Mesenchymal stem cell of adipose (primary cell): ENCODE measurements around the genes ARHGAP21 and MPP7.

GRCh38 chr10:23368802-23369305 is 24.3 kb upstream of the C10orf67 start:
- CAGE, long polyA plus RNA: no peak

DNA sequence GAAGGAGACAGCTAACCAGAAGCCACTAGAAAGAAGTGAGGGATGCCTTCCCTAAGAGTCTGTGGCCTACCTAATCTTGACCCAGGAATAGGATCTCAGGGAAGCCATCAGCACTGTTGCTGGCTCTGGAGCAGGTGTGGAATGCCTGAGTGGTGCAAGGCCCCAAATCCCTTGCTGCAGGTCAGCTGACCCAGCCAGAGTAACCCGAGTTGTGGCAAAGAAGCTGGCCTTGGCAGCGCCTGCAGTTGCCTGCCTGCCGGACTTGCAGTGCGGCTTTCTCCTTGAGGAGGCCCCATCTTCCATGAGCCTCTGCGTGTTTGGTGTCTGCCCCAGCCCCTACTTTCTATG is 5.8 kb downstream of the KIAA1217 start:
- CAGE, long polyA plus RNA: no peak

GRCh38 chr10:24259401-24259924 is 50.5 kb downstream of the KIAA1217 start:
- CAGE, long polyA plus RNA: no peak

GRCh38 chr10:24543233-24544201 is 180.2 kb downstream of the ARHGAP21 start:
- CAGE, long polyA plus RNA: no peak

- CAGE, long polyA plus RNA: no peak
Measured at GRCh38 chr10:24585773-24586397, 137.8 kb downstream of the ARHGAP21 start.

DNA sequence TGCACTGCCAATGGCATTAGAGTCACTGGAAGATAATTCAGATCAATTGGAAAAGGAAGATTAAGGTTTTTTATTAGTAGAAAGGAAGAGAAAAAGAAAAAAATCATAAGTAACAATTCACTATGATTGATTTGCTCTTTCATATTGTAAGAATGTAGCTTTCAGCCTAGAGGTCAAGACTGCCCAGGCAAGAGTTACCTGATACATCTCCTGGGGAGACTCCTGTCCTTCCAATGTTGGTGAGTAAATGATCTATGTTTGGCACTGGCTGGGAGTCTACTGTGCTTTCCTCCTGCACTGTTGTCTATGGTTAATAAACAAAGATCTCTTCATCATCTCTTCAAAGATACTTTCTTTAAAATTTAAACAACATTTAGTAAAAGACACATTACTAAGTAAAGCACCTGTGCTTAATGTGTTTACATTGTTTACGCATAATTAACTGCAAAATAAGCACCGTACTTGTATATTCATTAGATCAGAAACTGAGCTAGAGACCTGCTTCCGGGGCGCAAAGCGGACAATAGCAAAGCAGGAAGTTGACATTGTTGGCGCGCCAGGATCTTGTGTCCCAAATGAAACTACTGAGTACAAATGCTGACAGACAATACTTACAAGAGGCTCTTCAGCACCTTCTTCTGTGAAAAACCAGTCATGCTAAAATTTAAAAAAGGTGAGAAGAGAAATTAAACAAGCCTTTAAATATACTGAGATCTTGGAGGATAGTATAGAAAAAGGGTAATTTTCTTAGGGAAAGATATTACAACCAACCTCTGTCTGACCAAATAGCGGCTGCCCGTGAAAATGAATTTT is 132.5 kb downstream of the ARHGAP21 start:
- CAGE, long polyA plus RNA: no peak

- CAGE, long polyA plus RNA: no peak
Measured at GRCh38 chr10:24645806-24646169, 77.9 kb downstream of the ARHGAP21 start.

GRCh38 chr10:24721805-24722164 is 1.9 kb downstream of the ARHGAP21 start:
- CAGE, long polyA plus RNA: no peak

- CAGE, long polyA plus RNA: no peak
Measured at GRCh38 chr10:24723576-24724095, at the start of gene ARHGAP21. ARHGAP21 (minus strand) TSS chr10:24723887.

DNA sequence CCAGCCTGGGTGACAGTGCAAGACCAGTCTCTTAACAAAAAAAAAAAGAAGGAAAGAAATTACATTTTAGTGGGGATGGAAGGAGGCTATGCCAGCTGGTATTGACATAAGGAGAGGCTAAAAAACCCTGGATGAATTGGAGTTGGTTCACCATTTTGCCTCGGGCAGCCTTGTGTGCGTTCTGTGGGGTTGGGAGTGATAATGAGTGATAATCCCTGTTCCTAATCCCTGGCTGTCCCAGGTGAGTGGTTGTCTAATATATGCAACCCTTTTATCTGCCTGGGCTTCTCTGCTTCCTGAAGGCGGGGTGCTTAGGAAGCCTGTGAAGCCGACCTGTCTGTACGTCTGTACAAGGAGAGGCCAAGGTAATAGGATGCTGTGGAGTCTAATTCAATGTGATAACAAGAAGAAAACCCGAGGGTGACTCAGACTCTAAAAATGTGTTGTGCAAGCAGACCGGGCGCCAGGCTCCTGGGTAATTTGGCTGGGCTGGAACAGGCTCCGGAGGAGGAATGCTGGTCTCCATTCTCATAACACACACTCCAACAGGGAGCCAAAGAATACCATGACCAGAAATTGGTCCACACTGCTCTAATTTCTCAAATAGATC is 43.5 kb downstream of the THNSL1 start:
- CAGE, long polyA plus RNA: no peak

DNA sequence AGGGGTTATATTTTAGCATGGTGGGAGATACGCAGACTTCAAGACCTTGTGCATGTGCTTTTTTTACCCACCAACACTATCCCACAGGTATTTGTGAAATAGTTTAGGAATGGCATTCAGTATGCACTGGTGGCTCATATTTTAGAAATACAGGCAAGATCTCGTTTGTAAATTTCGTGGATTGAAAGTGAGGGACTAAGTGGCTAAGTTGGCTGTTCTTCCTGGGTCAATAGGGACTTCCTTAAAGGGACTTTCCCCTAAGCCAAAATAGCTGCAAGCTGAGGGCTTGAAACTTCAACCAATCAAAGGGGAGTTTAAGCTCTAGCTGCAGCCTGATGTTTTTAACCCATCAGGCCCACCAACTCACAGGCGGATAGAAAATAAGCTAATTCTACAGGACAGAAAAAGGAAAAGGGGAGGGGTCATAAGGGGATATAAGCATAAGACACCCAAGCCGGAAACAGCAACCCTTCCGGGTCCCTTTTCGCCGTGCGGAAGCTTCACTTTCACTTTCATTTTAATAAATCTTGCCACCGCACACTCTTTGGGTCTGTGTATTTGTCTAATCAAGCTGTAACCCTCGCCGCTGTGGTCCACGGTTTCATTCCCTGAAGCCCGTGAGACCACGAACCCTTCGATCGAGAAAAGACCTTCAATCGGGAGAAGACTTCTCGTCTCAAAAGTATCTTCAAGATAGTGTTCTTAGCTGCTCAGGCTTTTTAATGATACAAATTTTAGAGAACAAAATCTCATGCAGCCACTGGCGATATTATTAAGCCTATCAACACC is 291.1 kb downstream of the GPR158 start:
- CAGE, long polyA plus RNA: no peak

DNA sequence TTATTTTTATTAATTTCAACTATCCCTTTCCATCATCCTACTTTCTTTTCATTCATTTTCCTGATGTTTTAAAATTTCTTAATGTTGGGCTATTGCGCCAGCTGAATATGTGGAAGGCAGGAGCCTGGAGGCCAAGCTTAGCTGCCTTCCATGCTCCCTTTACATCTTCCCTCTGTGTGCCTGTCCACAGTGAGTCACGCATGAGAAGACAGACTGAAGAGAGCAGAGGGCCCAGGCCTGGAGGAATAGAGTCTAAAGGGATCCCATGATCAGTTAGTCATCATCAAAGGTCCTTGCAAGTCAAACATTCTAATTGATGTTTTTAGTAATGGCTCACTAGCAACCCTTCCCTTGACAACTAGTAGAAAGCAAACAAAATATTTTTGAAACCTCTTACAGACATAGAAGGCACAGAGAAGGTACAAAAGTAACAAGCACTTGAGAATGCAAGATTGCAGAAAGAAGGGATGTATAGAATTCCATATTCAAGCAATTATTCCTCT is 30.7 kb upstream of the APBB1IP start:
- CAGE, long polyA plus RNA: no peak

DNA sequence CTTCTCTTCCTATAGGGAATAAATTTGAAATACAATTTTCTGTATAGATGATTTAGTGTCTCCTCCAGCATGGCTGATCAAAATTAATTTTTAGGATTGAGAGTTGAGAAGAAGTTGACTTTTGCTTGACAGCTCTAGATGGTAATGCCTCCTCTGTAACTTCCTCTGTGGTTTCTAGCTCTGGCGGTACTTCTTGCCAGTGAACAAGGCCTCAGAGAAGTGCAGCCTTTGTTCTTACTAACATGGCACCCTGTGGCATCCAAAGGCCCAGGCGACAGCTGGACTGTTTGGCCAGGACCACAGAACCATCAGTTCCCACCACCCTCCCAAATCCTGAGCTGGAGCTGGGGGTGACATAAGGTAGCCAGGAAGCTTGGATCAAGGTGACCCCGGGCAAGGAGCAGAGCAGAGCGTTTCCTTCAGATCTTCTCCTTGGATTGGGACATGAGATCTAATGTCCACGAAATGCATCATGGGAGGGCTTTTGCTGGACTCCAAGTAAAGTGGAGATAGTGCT is 41.6 kb downstream of the APBB1IP start:
- CAGE, long polyA plus RNA: no peak

- CAGE, long polyA plus RNA: no peak
Measured at GRCh38 chr10:26696597-26697056, 874 bp upstream of the PDSS1 start.

- CAGE, long polyA plus RNA: no peak
Measured at GRCh38 chr10:26860004-26860463, 724 bp downstream of the ABI1 start.

GRCh38 chr10:27482878-27483569 is 21.1 kb upstream of the RAB18 start:
- CAGE, long polyA plus RNA: no peak

DNA sequence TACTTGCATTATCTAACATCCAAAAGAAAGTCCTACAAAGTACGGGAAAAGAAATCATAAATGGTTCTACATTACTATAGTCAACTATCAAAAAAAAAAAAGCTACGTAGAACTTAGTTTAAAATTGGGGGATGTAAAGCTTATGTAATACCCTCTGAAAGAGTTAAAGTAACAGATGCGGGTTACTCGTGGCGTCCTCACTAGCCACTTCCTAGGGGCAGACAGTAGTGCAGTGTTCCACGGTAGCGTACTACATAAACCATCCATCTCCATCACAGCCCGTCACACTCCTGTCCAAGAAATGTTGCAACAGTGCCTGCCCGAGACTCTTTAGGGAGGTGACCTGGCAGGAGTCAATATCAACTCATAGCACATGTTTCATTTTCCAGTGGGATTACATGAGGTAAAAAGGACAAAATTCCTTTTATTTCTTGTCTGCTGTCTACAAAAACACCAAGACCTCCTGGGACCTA is 100.1 kb downstream of the MPP7 start:
- CAGE, long polyA plus RNA: no peak

DNA sequence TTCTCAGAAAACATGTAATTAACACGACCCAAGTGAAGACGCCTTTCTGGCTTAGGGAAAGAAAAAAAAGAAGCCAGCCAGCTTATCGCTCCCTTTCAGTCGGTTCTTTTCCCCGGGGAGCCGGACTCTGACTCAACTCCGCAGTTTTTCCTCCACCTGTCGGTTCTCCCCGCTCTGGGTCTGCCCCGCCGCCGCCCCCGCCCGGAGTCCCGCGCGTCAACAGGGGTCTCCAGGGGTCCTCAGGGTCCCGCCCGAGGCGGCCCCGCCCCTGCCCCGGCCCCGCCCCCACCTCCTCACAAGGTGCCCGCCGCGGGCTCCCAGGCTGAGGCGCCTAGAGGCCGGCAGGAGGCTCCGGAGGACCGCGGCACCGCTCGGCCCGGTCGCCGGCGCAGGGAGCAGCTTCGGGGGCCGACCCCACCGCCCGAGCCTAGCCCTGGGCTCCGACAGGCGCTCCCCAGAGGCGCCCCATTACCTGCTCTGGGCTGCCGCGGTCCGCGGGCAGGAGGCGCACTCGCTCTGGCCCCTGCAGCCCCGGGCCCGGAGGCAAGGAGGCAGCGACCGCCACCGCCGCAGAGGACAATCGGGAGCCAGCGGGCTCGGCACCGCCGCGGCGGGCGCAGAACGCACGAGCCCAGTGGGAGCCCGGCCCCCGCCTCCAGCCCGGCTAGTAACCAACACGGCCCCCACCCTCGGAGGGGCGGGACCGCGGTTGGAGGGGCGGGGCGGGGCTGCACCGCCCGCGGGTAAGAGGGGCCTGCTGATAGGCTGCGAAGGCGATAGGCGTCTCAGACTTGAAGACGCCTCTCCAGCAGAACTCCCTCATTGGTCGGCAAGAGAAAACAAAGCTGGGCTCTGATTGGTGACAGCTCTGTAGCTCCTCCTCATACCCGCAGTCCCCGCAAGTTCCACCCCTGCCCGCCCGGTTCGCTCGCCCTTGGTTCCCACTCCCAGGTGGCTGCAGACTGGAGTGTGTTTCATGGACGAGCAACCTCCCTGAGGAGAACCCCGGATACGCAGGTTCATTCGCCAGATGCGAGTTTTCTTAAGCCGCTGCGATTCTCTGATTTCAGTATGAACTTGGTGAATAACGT is at the start of gene MPP7:
MPP7 (minus strand) TSS at position 676 of the 1,091 bp plus-strand sequence.
- CAGE, long polyA plus RNA: no peak

GRCh38 chr10:28432229-28432465 is 100.8 kb upstream of the WAC start:
- CAGE, long polyA plus RNA: no peak

DNA sequence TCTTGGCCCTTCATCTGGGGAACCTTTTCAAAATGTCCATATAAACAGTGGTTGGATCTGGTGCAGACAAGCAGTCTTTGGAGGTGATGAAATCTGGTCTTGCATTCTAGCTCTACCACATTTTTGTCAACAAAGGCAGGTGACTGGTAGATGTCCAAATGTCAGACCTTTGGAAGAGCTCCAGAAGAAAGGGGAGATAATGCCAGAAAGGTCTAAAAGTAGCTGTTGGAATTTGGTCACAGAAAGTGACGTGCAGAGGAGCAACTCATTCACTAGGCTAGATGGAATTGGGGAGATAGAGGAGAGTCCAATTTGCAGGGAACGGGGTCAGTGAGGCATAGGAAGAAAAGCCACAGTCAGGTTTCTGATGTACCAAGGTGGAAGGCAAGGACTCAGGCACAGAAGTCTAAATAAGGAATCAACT is 36.4 kb upstream of the WAC start:
- CAGE, long polyA plus RNA: no peak